Measurements from ENCODE around the gene SMPD4.

DNA sequence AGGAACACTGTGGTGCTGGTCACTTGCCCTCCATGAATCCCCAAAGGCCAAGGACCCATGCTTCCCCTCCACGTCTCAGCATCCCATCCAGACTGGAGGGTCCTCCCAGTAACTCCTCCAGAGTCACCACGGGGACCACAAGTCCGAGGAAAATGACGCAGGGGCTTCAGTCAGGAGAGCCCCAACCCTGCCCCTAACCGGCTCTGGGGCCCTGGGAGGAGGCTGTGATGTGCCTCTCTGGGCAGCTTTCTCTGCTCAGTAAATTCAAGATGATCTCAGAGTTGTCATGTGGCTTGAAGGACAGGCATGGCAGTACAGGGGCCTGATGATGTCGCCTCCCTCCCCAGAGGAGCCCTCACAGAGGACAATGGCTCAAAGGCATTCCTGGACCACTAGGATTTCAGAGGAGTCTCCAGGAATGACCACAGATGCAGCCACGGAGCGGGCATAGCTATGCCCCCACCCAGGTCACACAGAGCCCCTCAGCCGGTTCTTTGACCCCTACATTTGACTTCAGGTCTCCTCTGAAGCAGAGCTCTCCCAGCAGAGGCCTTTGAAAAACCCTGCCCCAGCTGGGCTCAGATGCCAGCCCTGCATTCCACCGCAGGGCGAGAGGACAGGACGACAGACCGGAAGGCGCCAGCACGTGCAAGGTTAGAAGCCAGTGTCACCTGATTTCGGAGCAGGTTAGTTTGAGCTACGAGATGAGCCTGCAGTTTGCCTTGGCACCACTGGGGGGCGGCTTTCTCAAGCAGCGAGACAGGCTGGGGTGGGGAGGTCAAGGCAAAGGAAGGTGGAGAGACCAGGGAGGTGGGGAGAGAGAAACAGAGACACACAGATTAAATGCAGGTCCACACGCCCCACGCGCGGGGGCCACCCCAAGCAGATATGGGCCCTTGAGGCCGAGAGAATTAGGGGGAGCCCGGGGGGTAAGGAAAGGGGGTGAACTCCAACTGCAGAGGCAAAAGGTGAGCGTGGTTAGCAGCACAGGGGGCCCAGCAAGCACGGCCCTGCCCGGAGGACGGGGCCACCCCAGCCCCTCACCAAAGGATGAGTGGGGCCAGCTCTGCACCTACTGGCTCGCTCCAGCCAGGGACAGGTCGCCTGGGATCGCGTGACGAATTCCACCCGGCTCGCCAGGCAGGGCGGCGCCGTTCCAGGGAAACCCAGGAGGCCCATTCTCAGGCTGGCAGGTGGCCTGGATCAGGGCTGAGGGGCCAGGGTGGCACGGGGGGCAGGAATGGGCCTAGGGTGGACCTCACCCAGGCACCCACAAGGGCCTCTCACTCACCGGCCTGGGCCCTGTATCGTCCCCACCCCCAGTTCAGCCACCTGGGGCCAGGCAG, 39.0 kb downstream of the BIN1 start:
- PRO-cap, 2 experiments, result no peak in any of the 2 experiments

DNA sequence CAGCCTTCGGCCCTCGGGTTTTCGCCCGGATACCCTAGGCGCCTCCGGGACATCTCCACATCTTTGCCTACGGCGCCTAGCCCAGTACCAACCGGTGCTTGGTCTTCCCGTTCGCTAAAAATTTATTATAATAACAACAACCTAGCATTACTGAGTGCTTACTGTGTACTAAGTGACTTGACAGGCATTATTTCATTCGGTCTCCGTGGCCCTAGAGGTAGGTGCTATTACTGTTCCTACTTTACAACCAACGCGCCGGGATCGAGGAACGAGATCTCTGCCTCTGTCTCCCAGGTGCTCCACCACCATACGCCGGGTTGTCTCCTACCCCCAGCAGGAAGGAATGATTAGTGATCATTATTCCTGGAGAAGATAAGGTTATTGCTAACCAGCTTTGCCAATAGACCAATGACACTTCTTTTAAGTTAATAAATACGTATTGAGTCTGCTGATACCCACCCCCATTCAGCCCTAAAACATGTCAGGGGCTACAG, 692 bp upstream of the BIN1 start:
- PRO-cap, 2 experiments, result no peak in any of the 2 experiments

GRCh38 chr2:127174928-127175349, 45.2 kb downstream of the CYP27C1 start:
- PRO-cap, 2 experiments, result no peak in any of the 2 experiments

- PRO-cap, 2 experiments, result no peak in any of the 2 experiments
Measured at GRCh38 chr2:127381079-127381402, 6.7 kb downstream of the MAP3K2 start.

DNA sequence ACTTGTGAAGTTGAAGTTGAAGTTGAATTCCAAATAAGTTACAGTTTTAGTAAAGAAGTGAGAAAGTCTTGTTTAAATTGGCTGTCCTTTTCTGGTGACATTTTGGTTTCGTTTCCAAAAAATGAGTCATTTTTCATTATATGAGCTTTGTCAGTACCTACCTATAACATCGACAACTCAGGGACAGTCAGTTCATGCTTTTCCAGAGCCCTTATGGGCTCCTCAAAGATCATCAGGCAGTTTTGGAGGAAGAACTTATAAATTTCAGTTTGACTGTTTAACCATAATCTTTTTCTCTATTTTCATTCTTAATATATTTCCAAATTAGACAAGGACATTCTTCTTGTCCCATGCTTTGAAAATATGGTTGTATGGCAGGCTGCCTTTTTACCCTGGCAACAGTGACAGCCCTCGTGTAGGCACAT, 7.4 kb upstream of the PROC start:
- PRO-cap, 2 experiments, result no peak in any of the 2 experiments

DNA sequence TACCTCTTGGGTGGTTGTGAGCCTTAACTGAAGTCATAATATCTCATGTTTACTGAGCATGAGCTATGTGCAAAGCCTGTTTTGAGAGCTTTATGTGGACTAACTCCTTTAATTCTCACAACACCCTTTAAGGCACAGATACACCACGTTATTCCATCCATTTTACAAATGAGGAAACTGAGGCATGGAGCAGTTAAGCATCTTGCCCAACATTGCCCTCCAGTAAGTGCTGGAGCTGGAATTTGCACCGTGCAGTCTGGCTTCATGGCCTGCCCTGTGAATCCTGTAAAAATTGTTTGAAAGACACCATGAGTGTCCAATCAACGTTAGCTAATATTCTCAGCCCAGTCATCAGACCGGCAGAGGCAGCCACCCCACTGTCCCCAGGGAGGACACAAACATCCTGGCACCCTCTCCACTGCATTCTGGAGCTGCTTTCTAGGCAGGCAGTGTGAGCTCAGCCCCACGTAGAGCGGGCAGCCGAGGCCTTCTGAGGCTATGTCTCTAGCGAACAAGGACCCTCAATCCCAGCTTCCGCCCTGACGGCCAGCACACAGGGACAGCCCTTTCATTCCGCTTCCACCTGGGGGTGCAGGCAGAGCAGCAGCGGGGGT, 1.2 kb downstream of the PROC start:
- PRO-cap, 2 experiments, result peak in 2 of 2 experiments; most common plus-strand start position 347 of the sequence (in 1); most common minus-strand start position 285 of the sequence (in 2)

GRCh38 chr2:127527070-127527781, 937 bp upstream of the IWS1 start:
- PRO-cap, 2 experiments, result peak in 2 of 2 experiments; most common plus-strand start chr2:127527475 (in 2); most common minus-strand start chr2:127527351 (in 1)

DNA sequence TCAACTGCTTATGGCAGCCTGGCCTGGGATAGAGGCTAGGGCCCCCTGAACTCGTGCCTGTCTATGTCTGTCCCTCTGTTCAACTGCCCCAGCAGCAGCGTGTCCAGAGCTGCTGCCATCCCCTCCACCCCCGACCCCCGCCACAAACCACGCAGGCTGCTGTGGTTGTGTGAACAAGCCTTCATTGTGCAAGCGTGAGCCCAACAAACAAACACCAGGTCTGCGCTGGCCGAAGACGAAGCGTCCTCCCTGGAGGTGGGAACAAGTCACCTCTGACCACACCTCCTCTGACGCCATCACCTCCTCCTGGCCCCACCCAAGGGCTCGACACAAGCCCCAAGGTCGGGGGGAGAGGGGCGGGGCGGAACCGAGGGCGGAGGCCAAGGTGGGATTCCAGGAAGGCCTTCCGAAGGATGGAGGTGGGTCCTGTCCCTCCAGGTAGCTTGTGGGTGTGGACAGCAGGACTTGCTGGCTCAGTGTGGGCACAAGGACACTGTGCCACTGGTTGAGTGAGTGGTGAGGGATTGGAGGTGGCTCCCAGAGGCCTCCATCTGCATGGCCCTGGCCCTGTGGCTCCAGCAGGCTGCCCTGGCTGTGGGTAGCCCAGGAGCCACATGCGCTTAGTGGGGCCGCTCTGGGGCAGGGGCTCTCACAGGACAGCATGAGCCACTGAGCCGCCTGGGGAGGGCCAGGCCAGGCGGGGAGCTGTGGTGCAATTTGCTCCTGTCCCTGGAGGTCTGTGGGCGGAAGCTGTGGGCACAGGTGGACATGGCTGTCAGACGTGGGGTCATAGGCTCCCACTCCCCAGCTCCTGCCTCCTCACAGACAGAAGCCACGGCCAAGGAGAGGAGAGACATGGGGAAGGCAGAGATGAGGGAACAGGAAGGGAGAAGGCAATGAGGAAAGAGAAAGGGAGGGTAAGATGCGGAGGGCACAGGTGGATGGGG, 7.4 kb upstream of the GPR17 start:
- PRO-cap, 2 experiments, result no peak in any of the 2 experiments

DNA sequence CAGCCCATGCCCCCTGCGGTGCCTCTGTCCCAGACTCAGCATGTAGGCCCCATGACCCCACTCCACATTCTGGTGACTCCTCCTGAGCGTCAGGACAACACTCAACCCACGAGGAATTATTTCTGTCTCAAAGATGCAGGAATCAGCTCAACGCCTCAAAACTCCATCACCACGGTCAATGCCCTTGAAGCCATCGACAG, 1.5 kb upstream of the GPR17 start:
- PRO-cap, 2 experiments, result no peak in any of the 2 experiments

GRCh38 chr2:127886612-127887065, 883 bp upstream of the AMMECR1L start:
- PRO-cap, 2 experiments, result no peak in any of the 2 experiments

- PRO-cap, 2 experiments, result no peak in any of the 2 experiments
Measured at GRCh38 chr2:128008073-128008741, 19.7 kb downstream of the SAP130 start.

- PRO-cap, 2 experiments, result no peak in any of the 2 experiments
Measured at GRCh38 chr2:128012702-128013135, 15.1 kb downstream of the SAP130 start.

DNA sequence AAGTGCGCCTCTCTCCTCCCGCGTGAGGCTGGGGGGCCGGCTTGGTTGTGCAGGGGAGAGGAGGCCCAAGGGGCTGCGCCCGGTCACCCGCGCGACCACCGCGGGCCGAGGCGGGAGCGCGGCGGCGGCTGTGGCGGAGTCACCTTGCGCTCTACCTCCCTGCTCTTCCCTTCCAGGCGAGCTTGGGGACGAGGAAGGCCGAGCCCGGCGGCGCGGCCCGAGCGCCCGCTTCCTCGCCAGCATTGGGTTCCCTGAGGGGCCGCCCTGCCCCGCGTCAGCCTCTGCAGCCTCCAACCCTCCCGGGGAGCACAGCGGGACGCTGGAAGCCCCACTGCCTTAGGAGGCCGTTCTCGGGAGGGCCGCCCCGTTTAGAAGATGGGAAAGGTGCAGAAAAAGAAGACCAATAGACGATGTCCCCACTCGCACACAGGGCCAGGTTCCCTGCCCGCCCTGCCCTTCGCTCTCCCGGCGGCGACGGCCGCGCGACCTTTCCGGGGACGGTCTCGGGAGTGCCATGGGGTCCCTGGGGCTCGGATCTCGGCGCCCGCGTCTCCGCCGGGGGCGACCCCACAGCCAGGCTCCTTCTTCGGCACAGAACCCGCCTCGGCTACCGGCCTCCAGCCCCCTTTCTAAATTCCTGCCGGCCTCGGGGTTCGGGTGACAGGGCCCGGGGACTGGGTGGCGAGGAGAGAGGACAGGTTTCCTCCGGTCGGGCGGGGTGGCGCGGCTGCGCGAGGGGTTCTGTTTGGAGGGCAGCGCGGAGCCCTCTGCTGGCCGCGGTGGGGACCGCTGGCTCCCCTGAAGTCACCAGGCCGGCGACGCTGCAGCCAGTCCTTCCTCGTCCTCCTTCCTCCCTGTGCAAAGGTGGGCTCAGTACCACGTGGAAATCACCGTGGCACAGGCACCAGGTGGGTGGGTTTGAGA, 85.5 kb downstream of the HS6ST1 start:
- PRO-cap, 2 experiments, result no peak in any of the 2 experiments

DNA sequence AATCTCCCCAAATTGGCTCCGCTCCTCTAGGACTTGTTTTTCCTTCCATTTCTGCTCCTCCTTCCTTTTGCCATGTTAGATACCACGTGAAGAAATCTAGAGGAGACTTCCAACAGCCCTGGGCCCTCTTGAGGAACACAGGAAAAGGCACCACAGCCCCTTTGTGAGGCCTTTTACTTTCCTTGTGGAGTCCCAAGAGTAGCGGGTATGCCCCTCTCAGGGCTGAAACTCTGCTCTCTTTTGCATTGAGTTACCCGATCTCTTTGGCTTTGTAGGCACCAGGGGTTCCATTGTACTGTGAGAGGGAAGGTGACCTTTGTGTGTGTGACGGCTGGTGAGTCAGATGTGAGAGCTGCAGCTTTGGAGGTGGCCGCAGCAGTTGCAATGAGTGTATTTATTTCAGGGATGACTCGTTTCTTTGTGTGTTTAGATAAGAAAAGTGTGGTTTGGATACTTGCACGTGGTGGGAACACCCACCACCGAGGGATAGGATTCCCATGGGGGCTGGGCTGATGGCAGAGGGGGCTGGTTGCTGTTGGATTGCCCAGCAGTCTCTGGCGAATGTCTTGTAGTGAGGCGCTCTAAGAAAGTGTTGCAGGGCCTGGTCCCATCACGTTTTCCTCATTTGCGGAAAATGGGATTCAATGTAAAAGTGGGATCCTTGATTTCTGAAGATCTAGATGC, 218.5 kb upstream of the HS6ST1 start:
- PRO-cap, 2 experiments, result no peak in any of the 2 experiments

DNA sequence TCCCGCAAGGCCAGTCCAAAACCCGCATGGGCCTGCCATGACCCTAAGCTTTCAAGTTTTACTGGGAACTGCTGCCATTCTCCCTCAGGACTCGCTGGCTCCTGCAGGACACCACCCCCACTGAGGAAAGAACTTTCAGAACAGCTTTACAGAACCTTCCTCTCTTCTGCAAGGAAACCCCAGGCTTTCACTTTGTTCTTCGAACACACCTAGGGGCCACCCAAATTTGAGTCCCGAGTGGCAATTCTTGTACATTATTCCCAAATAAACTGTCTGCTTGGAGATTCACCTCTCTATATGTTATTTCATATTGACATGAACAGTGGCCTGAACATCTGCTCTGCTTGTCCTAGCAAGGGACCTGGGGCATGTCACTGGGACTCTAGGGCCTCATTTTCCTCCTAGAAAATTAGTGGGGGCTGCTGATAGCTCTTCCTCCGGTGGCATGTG, 320.6 kb upstream of the HS6ST1 start:
- PRO-cap, 2 experiments, result no peak in any of the 2 experiments

- PRO-cap, 2 experiments, result no peak in any of the 2 experiments
Measured at GRCh38 chr2:128654268-128654863, 335.7 kb upstream of the HS6ST1 start.

DNA sequence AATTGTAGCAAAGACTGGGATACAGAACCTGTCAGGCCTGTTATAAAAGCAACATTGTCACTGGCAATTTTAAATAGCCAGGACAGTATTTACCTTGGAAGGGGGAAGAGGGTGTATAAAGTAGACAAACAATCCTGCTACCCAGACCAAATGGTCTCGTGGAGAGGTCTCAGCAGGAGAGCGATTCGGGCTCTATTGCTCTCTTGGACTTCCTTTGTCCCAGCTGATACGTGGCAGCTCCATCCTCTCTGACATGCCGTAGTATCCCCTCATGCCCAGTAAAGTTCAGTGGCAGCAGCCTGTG, 740.4 kb upstream of the HS6ST1 start:
- PRO-cap, 2 experiments, result no peak in any of the 2 experiments

DNA sequence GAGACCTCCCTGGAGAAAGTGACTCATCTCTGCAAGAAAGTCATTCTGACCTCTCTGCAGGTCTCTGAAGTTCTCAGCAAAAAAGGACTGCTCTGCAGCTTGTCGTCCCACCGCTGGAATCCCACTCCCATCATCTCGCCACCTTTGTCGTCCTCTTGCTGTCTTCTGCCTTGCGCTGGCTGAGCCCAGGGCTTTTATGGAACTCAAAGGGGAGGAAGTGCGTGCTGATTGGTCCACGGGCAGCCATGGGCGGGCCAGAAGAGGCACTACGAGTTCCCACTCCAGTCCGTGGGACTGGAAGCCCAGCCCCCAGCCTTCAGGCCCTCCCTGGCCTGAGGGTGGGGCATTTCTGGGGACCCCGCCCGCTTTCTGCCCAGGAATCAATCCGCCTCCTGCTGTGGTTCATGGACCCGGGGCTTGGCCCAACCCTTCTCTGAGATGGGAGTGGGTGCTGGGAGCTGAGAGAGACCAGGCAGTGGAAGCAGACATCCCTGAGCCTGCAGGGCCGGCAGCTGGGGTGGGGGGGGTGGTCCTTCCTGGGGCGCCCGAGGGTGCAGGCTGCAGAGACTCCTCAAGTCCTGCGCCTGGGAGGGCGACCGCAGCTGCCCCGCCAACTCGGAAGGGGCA, 660.7 kb upstream of the RAB6C start:
- PRO-cap, 2 experiments, result peak in 2 of 2 experiments; most common minus-strand start position 167 of the sequence (in 2)

- PRO-cap, 2 experiments, result no peak in any of the 2 experiments
Measured at GRCh38 chr2:129827222-129828143, 152.0 kb upstream of the RAB6C start.

DNA sequence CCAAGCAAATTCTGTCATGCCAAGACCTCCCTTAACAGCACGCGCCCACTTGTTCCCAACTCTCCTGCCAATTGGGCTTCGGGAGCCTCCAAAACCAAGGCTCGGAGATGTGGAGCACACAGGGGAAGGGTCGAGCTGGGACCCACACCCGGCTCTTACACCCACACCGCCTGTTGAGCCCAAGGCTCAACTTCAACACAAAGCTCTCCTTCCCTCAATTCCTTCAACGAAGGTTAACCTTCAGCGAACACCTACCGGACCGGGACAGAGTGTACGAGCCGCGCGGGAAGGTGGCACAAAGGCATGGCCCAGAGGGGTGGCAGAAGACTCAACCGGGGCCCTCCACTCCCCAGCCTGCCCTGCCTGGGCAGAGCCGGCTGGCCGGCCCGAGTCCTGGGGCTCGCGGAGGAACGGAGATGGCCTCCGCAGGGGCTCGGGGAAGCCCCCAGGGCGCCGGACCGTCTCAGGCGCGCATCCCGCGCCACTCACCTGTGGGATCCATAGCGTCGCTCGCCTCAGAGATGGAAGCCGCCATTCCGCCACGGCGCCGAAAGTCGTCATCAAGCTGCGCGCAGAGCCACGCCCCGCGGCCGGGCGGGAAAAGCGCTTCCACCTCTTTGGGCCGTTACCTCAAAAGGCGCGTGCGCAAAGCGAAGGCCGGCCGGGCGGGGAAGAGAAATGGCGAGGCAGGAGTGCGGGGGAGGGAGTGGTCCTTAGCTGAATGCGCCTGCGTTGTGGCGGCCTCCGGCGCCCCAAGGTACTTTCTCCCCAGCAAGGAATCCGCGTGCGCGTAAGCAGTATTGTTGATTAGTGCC, at the start of gene SMPD4:
Gene SMPD4 (minus strand): TSS at position 562 of the 815 bp plus-strand sequence.
- PRO-cap, 2 experiments, result peak in 2 of 2 experiments; most common plus-strand start position 660 of the sequence (in 2); most common minus-strand start position 559 of the sequence (in 2)

Data from Metastatic Liver Carcinoma in the Adrenal Gland (tissue), 2 donors.